ENCODE data around the genes KRT20, KRTAP1-1, KRT33B, P3H4, FKBP10 and CNP.

DNA sequence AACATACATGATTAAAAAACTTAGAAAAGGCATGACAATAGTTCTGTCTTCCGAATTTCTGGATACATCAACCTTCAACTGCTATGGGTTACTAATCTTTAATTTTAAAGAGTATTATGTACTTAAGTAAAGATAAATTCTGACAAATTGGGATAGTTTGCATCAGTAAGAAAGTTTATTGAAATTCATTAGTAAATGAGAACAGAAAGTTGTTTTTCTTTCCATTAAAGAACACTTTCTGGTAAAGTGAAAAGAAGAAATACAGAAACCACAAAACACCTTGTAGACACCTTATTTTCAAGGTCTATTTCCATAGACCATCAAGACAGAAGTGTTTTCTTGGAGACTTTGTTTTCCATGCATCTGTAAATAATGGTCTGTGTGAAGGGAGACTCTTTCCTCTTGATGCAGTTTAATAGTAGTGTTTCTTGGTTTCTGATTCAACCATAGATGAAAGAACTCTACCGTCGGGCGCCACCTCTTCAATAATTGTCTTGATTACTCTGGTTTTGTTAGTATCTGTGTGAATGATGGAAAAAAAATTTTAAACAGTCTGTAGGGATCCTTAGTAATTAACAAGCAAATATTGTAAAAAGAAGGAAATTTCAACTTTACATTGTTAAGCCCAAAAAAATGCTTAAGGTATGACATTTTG, 4.3 kb downstream of the KRT10 start:
- PRO-cap, 2 experiments, result no peak in any of the 2 experiments

GRCh38 chr17:40883942-40884471, 1.0 kb downstream of the KRT20 start:
- PRO-cap, 2 experiments, result no peak in any of the 2 experiments

DNA sequence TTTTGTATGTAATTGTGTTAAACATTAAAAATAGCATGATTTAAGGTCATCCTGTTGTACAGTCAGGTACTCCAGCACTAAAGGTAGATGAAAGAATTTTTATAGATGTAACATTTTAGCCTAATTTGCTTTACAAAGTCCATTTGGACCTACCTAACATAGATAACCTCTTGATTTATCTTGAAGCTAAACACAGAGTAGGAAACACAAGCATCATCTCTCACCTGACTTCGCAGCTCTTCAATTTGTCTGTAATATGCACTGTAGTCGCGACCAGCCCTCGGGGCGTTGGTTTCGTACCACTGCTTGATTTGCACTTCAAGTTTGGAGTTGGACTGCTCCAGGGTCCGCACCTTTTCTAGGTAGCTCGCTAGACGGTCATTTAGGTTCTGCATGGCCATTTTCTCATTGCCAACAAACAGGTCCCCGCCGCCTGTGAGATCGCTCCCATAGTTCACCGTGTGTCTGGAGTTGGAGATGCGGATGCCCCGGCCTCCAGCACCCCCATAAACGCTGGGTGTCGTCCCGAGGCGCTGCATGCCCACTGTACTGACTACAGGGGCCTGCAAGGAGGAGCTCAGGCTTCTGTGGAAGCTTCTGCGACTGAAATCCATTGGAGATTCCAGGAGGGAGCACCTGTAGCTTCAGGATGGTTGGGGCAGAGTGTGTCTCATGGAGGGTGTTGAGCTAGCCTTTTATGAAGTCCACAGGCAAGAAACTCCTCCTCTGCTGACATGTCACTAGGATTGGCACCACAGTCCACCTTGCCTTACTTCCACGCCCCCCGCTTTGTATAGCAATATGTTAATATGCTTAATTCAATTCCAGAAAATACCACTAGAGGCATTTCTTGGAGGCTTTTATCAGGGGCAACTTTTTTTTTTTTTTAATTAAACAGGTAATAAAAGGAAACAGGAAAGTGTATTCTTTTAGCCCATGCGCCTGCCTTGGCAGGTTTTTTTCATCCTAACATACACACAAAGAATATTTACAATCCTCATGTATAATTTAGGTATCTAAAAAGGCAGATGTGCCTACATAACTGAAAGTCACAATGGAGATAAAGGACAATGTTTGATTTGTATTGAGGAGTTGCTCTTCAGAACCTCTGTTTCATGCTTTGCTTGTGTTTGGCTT, at the start of gene KRT20:
KRT20 (minus strand) TSS at position 671 of the 1,137 bp plus-strand sequence.
- PRO-cap, 2 experiments, result no peak in any of the 2 experiments

- PRO-cap, 2 experiments, result no peak in any of the 2 experiments
Observed at GRCh38 chr17:40910315-40910968, 25.4 kb upstream of the KRT20 start.

GRCh38 chr17:41041263-41041755, at the start of gene KRTAP1-1:
Gene KRTAP1-1 (minus strand): TSS chr17:41041450.
- PRO-cap, 2 experiments, result no peak in any of the 2 experiments

GRCh38 chr17:41369641-41369900, at the start of gene KRT33B:
Gene KRT33B (minus strand): TSS chr17:41369813.
- PRO-cap, 2 experiments, result no peak in any of the 2 experiments

DNA sequence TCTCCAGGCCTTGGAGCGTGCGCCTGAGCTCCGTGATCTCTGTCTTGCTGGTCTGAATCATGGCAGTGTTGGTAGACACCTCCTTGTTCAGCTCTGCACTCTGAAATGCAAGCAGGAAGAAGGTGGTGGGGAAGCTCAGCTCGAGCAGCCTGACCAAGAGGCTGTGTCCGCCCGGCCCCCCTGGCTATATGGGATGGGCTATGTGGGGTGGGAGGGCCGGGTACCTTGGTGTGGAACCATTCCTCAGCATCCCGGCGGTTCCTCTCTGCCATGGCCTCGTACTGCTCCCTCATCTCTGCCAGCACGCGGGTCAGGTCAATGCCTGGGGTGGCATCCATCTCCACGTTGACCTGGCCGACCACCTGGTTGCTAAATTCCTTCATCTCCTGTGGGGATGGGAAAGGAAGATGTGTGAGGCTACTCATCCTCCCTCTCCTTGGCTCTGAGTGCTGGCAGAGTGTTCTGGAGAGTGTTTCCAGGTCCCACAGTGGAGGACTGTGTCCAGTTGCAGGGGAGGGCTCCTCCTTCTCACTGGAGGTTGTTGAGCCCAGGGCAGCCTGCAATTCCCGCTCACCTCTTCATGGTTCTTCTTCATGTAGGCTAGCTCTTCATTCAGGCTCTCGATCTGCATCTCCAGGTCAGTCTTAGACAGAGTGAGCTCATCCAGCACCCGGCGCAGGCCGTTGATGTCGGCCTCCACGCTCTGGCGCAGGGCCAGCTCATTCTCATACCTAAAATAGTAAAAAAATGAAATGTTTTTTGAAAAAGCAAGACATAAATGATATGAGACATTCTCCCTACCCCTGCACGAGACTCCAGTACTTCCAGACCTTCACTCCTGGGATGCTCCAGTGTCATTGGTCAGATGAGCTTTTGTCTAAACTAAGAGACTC, 2.5 kb downstream of the KRT13 start:
- PRO-cap, 2 experiments, result no peak in any of the 2 experiments

DNA sequence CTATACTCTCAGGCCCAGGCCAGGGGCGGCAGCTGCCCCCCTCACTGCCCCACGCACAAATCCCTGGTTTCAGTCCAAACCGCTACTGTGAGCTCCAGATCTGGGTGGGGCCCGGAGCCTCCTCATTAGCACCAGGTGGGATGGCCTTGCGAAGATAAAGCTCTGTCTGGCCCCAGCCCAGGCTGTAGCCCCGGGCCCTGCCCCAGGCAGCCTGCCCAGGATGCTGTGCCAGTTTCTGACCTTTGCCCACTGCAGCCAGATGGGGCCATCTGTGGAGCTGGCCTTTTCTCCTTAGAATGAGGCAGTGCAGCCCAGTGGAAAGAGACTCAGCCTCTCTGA, 2.4 kb upstream of the KRT15 start:
- PRO-cap, 2 experiments, result no peak in any of the 2 experiments

GRCh38 chr17:41524723-41525081, 3.4 kb downstream of the KRT19 start:
- PRO-cap, 2 experiments, result no peak in any of the 2 experiments

DNA sequence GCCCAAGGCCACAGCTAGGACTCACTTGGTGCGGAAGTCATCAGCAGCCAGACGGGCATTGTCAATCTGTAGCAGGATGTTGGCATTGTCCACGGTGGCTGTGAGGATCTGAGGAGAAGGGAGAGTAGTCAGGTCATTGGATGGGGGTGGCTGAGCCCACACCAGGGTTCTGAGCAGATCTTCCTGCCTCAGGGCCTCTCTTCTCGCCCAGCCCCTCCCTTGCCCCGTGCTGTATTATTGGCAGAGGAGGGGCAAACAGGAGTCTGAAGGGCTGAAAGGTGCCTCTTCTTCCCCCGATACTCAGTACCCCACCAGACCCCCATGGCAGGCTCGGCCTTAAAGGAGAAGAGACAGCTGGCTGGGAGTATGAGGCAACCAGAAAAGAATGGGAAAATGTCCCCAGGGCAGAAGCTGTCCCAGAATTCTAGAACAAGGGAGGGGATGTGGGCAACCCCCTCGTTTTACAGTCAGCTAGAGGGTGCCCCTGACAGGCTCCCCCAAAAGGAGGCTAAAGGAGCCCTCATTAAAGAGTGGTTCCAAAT, 1.4 kb downstream of the KRT17 start:
- PRO-cap, 2 experiments, result no peak in any of the 2 experiments

DNA sequence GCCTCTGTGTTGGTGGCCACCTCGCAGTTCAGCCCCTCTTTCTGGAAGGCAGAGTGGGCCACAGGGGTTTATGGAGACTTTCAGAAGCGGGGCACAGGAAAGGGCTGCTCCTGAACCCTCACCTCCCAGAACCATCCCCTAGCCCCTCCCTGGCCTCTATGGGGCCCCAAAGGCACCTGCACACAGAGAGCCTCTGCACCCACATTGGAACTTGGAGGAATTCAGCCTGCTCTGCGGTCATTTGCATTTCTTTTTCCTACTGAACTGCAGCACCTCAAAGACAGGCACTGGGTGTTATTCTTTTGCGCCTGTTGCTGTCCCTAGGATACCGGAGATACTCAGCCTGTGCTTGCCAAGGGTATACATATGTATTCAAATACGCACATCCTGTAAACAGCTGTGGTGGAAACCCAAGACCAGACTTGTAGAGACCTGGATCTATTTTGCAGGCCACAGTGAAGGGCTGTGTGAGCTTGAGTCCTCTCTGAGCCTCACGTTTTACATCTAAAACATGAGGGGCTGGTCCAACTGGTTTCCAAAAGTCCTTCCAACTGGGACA, 4.1 kb upstream of the KRT17 start:
- PRO-cap, 2 experiments, result no peak in any of the 2 experiments

DNA sequence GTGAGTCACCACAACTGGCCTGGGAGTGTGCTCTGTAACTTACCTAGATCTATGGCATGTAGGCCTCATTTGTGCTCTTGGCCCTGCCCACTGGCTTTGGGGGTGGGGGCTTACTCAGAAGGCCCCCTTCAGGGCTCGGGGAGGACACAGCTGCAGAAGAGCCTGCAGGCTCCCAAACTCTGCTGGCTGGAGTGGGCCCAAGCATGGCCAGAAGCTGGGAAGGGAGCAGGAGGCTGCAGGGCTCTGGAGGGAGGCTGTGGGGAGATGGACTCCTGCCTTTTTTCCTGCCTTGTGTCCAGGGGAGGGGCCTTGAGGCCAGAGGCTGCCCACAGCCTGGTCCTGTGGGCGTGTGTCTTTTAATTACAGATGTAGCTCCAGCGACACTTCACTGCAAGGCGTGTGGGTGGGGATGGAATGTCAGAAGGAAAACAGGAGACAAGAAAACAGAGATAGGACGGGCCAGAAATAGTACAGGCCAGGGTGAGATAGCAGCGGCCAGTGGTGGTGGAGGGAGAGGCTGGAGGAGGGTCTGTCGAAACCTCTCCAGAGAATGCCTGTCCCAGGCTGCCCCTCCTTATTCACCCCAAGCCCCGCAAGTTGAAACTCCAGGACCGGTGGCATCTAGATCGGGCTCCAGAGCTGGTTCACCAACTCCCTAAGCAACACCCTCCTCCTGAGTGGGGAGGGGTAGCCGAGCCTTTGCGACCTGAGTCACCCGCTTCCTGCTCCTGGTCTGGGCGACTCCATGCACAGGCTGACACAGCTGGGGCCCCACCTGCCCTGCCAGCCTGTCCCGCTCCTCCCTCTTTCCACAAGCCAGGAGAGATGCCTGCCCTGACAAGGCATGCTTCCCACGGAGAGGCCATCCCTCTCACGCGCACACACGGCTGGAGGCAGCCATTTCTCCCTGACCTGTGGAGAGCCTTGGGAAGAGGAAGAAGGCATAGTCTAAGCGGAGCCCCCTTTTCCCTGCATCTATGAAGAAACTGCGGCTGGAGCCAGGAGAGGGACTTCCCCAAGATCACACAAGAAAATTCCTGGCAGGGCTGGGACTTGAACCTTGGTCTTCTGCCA, 6.4 kb upstream of the JUP start:
- PRO-cap, 2 experiments, result no peak in any of the 2 experiments

GRCh38 chr17:41811883-41812866, at the start of gene P3H4:
Gene P3H4 (minus strand): TSS chr17:41811949.
- PRO-cap, 2 experiments, result no peak in any of the 2 experiments

DNA sequence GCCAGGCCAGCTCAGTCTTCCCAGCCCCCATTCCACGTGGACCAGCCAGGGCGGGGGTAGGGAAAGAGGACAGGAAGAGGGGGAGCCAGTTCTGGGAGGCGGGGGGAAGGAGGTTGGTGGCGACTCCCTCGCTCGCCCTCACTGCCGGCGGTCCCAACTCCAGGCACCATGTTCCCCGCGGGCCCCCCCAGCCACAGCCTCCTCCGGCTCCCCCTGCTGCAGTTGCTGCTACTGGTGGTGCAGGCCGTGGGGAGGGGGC, at the start of gene FKBP10:
FKBP10 (plus strand) TSS at position 138 of the 259 bp plus-strand sequence.
- PRO-cap, 2 experiments, result no peak in any of the 2 experiments

- PRO-cap, 2 experiments, result peak in 2 of 2 experiments; most common plus-strand start chr17:41918431 (in 2); most common minus-strand start chr17:41918172 (in 1)
Observed at GRCh38 chr17:41917966-41918693, 621 bp downstream of the ACLY start.

GRCh38 chr17:41966411-41967203, at the start of gene CNP:
Gene CNP (plus strand): TSS chr17:41966795.
- PRO-cap, 2 experiments, result peak in 2 of 2 experiments; most common plus-strand start chr17:41966795 (in 2); most common minus-strand start chr17:41966510 (in 1)

DNA sequence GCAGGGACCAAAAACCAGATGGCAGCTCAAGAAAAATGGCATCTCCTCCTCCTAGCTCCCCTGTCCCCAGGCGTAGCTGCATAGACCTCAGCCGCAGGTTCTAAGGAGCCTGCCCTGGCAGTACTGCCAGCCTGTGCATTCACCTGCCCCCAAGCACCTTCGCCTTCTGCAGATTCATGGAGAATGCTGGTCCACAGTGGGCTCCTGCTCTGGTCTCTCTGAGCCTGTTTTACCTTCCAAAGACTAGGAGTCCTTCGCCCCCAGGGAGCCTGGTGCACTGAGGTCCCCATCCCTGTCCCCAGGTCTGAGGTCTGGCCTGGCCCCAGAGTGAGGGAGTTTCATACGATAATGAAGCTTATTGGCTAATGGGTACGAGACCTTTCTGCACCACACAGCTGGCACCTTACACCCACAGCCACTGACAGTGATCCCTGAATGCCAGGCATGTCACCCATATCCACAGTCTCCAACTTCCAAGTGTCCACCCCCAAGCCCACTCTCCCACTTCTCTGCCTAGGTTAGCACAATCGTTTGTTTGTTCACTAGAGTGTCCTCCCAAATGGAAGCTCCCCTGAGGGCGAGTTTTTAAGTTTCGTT, 5.6 kb downstream of the CNP start:
- PRO-cap, 2 experiments, result peak in 2 of 2 experiments; most common minus-strand start position 172 of the sequence (in 2)

DNA sequence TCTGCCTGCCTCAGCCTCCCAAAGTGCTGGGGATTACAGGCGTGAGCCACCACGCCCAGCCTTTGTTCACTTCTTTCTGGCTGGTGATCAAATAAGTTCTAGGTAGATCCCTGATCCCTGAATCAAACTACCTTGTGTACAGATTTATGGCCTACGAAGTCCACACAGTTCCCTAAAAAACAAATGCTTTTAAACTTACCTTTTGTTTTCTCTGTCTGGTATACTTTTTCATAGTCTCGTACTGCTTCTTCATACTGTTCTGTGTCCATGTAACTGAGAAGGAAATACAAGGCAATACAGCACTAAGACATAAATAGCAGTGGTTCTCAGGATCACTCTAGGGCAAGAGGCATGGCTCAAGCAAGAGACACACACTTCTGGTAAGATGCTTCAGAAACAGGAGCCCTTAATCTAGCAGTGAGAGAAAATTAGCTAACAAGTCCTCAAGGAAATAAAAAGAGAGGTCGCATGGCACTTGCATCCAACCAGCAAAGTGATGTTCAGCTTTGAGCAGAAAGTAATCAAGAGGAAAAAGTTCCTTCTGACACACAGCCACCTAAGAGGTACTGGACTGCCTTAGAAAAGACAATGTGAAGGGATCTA, 16.9 kb downstream of the CNP start:
- PRO-cap, 2 experiments, result no peak in any of the 2 experiments

DNA sequence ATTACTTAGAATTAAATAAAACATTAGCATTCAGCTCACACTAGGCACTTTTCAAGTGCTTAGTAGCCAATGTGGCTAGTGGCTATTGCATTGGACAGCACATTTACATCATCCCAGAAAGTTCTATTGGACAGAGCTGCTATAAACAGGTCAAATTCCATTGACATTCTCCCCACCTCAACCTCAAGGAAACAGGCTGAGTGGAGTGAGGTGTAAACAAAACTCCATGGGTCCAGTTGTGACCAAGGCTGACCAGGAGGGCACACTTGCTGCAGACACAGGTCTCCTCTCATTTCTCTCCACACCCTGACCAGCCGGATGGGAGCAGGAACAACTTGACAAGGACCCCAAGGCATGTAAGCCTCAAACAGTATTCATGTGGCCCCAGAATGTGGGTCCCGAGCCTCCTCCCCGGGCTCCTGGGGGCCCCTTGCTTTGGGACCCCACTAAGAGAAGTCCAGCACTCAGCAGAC, 522 bp downstream of the C17orf113 start:
- PRO-cap, 2 experiments, result no peak in any of the 2 experiments

DNA sequence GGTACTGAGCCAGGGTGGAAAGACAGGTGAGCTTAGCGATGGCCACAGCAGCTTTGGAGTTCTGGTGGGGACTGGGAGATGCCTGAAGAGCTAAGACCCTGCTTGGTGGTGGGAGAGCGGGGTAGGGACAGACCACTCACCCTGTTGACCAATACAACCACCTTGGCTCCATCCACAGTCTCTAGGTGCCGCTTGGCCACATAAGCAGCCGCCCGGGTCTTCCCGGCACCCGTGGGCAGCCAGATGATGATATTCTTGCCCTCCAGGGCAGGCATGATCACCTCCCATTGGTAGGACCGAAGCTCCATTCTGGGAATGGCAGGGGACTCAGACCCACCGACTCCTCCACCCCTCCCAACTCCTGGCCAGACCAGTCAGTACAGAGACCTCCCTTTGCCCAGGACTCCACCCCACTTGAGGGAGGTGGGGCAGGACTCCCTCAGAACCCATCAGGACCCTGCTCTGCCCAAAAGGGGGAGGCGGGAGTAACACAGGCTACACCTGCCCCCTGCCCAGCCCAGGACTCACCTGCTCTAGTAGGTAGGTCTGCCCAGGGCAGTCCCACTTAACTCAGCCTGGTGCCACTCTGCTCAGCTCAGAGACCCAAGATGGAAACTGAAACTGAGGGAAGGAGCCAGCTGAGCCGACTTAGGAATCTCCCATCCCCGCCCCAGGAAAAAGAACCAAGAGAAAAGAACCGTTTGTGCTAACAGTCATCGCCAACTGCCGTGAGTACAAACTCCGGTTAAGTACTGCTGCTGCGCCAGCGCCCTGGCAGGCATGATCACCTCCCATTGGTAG, 729 bp downstream of the DHX58 start:
- PRO-cap, 2 experiments, result no peak in any of the 2 experiments

All from monocyte (primary cell).